Subcutaneous preadipocyte (primary cell): ENCODE results near the gene GPR157.

GRCh38 chr1:9071545-9072054 is 2.2 kb upstream of the SLC2A5 start:
- CAGE, long polyA plus RNA: no peak

DNA sequence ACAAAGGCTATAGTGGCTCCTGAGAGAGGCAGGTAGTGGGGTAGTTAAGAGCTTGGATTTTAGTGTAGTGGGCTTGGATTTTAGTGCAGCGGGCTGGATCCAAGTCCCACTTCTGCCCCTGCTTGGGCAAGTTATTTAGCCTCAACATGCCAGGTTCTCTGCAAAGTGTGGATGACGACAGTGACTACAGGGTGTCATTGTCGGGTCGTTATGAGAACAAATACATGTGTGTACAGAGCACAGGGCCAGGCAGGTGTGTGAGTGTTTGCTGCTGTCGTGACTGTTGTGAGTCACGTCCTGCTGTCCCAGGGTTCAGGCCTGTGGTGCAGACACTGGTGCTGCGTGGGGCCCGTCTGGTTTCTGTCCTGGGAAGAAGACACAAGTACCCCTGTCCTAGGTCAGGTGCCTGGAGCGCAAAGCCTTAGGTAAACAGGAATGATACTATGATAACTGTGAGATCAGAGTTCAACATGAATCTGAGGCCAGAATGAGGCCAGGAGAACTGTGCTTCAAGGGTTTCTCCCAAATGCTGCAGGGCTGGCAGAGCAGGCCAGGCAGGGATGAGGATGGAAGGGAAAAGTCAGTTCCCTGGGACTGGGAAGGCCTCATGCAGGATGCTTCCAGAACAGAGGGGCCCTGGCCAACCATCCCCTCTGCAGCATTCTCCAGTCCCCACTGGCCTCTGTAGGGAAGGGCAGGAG is 15.9 kb downstream of the GPR157 start:
- CAGE, long polyA plus RNA: no peak

- CAGE, long polyA plus RNA: no peak
Observed at GRCh38 chr1:9128524-9129361, at the start of gene GPR157. TSS of gene GPR157 (minus strand) at chr1:9129102.

- CAGE, long polyA plus RNA: no peak
Observed at GRCh38 chr1:9129362-9129750, 454 bp upstream of the GPR157 start.

GRCh38 chr1:9150750-9151399 is 22.0 kb upstream of the GPR157 start:
- CAGE, long polyA plus RNA: no peak

DNA sequence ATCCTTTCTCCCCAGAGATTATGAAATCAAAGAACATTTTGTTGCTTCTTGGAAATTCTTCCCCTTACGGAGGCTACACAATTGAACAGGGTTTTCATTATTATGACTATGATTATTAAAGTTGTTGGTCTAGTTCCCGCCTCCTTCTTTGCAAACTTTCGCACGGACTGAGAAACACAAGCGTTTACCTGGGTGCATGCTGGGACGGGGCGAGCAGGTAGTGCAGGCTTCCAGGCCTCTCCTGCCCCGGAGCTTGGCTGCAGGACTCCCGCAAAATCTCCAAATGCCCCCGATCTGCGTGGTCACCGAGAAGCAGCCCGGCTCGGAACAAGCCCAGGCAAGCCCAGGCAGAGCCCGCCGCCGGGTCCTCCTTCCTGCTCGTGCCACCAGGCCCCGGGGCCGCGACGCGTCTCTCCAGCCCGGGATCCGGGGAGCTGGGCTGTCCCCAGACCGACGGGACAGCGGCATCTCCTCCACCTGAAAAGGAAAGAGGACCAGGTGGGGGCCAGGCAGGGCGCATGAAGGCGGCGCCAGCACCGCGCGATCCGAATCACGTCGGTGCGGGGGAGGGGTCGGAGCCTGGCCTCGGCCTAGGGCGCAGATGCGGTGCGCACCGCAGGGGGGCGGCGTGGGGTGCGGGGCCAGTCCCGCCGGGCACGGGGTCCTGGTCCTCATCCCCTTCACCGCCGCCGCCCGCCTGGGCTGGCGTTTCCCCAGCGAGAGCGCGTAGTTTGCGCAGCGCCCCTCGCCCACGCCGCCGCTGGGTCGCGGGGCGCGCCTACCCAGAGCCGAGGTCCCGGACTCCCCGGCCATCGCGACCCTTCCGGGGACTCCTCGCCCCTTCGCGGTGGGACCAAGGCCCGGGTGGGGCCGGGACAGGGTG is 52.5 kb upstream of the H6PD start:
- CAGE, long polyA plus RNA: no peak

- CAGE, long polyA plus RNA: no peak
Observed at GRCh38 chr1:9267838-9268627, 24.7 kb upstream of the SPSB1 start.

DNA sequence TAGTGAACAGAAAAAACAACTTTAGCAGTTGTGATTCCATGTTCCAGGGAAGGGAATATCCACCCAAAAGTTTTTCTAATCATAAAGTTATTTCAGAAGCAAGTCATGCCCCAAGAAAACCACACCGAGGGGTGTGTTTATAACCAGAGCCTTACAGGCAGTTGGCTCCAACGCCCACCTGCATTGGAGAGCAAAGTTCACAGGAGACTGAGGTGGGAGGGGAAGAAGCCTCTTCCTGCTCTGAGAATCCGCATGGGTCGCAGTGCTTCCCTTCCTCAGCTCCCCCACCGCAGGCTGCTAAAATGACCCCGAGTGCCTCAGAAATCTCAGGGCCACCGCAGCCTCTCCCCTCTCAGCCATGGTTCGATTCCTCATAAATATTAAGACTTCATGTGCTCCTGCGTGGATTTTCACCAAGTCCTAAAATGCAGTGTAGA is 13.5 kb upstream of the SPSB1 start:
- CAGE, long polyA plus RNA: no peak

- CAGE, long polyA plus RNA: no peak
Observed at GRCh38 chr1:9322495-9323003, 29.9 kb downstream of the SPSB1 start.

- CAGE, long polyA plus RNA: no peak
Observed at GRCh38 chr1:9413949-9414326, 121.2 kb downstream of the SPSB1 start.

DNA sequence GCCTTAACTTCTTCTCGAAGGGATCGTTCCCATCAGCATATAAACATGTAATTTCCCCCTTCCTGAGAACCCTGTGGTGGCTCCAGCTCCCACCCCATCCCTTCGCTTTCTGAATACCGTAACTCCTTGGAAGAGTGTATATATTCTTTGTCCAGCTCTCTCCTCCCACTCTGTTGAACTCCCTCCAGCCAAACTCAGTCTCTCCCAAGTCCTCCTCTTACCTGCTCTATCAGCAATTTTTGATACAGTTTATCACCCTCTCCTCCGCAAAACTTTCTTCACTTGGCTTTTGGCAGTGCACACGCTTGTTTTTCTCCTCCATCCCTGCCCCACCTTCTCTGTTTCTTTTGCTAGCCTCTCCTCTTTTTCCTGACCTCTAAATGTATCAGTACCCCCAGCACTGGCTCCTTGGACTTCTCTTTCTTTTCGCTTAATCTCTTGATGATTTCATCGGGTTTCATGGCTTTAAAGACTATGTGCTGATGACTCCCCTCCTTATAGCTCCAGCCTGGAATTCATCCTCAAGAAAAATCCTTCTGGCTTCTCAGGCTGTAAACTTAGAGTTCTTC is 109.8 kb upstream of the SLC25A33 start:
- CAGE, long polyA plus RNA: no peak

DNA sequence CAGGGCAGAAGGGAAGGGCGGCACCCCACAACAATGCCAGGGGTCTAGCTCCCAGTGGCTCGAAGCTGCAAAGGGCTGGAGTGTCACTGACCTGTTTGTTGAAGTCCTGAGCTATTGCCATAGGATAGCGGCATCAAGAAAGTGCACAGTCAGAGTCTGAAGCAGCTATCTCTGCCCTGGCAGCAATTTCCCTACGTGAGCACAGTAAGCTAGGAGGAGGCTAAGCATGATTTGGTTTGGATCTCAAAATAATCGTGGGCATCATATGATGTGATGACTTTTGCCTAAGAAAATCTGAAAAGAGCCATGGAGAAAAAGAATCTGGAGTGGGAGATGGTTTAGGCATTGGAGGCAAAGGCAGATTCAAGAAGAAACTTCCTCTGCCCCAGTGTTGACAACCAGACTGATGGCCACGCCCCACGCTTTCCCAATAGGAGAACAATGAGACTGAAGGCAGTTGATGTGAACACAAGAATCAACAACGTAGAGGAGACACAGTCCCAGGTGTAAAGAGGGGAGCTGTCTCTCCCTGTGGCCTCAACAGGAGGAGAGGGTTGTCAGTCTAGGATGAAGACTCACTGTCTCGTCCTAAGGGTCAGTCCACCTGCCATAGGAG is 100.0 kb upstream of the SLC25A33 start:
- CAGE, long polyA plus RNA: no peak

DNA sequence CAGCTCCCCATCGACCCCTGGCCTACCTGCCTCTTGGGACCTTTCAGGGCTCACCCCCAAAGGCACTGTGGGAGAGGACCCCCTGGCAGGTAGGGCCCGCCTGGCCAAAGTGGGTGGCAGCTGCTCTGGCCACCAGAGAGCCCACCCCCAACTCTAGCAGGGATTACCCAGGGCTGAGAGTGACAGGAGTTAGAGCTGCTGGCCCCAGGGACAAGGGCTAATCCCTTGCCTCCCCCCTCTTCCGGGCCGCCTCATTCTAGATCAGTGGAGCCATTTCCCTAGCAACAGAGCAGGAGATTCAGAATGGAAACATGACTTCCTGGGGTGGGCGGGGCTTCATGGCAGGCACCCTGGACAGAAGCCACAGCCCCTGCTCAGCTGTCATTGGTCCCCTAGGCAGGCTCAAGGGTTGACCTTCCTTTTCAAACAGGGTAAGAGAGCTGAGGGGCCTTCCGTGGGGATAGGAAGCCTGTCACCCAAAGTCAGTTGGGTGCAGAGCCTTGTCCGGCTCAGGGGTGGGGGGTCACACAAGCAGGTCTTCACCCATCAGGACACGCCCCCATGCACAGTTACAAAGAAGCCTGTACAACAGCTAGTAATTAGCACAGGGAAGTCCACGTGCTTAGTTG is 4.7 kb downstream of the TMEM201 start:
- CAGE, long polyA plus RNA: no peak

DNA sequence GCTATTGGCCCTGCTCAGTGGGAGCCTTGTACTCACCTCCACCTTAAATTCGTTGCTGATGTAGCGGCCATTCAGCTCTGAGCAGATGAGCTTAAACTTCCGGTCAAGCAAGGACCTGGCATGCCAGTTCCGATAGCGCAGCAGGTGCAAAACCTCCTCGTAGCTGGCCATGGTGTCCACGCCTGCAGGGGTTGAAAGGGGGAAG is 81.7 kb downstream of the PIK3CD start:
- CAGE, long polyA plus RNA: no peak

- CAGE, long polyA plus RNA: no peak
Observed at GRCh38 chr1:9824453-9825050, 787 bp upstream of the CLSTN1 start.

GRCh38 chr1:10074231-10074836 is 41.6 kb downstream of the UBE4B start:
- CAGE, long polyA plus RNA: no peak

DNA sequence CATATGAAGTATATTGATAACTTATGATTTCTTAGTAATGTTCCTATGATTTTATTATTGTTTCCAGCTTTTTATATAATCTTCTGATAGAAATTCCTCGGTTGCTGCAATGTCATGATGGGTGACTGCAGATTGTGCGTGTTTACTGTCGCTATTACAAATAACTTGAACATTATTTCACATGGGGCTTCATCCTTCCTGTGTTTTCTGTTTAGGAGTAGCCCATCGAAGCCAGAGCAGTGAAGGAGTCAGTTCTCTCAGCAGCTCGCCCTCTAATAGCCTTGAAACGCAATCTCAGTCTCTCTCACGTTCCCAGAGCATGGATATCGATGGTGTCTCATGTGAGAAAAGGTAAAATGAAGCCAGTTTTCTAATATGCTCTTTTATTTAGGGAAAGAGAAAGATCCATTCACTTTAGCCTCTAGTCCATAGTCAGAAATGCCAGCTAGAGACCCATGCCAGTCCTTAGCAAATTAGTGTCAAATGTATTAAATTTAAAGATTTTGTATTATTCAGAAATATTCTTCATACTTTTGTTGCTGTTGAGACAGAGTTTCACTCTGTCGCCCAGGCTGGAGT is 62.6 kb downstream of the UBE4B start:
- CAGE, long polyA plus RNA: no peak

DNA sequence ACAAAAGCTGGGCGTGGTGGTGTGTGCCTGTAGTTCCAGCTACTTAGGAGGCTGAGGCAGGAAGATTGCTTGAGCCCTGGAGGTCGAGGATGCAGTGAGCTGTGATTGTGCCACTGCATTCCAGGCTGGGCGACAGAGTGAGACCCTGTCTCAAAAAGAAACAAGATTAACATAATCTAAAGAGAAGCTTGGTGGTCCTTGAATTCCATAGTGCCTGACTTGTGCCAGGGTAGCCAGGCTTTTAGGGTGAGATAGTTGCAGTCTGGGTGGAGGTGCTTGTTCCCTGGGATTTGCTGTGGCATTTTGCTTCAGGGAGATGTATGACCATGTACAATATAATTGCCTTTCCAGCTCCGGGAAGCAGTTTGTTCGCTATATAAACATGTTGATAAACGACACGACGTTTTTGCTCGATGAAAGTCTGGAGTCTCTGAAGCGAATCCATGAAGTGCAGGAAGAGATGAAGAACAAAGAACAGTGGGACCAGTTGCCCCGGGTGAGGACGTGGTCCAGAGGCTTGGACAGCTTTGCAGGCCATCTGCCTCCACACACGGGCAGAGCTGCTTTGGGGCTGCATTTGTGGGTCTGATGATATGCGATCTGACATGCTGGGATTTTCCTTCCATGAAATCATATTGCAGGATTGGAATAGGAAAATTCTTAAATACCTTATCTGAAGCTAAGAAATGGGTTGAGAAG is 49.4 kb upstream of the KIF1B start:
- CAGE, long polyA plus RNA: no peak

- CAGE, long polyA plus RNA: no peak
Observed at GRCh38 chr1:10180421-10180869, 29.9 kb upstream of the KIF1B start.

DNA sequence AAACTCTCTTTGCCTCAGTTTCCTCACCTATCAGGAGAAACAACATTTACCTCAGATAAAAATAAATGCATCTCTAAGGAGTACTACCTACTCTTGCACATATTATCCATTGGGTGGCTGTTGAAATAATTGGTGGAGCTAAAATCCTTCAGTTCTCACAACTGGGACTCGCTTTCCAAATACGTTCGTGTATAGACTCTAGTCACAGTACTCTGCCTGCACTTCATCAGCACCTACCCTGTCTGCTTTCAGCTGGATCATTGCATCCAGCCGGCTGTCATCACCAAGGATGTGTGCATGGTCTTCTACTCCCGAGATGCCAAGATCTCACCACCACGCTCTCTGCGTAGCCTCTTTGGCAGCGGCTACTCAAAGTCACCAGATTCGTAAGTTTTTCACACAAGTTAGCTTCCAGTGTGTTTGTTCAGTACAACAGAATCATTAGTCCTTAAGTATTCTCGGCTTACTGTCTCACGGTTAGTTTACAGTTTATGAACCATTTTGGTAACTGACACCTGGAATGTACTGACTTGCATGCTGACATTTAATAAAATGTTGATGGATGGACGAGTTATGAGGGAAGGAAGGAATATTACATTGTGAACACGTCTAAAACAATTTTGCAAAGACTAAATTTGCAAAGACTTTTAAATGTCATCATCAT is 37.3 kb upstream of the PGD start:
- CAGE, long polyA plus RNA: no peak